Cardiac fibroblast (primary cell): ENCODE measurements around a stretch of chr20.

- RRBS: no CpG with 5 or more reads among the region's 5 CpGs
These were observed 108.3 kb upstream of the NFATC2 start for GRCh38 chr20:51650884-51651185.

DNA sequence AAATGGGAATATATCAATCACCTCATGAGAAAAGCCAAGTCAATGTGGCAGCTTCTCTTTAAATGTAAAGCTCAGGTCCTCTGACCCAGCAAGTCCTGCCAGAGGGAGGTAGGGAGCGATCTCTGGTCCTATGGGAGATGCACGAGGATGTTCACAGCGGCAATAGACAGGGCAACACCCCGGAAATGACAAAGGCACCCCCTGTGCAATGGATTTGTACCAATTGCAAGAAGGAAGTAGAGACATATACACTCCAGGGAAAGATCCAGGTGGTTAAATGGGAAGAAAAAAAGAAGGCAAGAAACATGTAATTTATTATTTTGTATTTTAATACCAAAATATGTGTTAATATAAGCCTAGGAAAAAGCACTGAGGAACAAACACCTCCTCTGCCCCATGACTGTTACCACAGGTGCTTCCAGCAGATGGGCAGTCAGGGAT, 20.9 kb downstream of the ATP9A start:
- RRBS: no CpG with 5 or more reads among the region's 4 CpGs

DNA sequence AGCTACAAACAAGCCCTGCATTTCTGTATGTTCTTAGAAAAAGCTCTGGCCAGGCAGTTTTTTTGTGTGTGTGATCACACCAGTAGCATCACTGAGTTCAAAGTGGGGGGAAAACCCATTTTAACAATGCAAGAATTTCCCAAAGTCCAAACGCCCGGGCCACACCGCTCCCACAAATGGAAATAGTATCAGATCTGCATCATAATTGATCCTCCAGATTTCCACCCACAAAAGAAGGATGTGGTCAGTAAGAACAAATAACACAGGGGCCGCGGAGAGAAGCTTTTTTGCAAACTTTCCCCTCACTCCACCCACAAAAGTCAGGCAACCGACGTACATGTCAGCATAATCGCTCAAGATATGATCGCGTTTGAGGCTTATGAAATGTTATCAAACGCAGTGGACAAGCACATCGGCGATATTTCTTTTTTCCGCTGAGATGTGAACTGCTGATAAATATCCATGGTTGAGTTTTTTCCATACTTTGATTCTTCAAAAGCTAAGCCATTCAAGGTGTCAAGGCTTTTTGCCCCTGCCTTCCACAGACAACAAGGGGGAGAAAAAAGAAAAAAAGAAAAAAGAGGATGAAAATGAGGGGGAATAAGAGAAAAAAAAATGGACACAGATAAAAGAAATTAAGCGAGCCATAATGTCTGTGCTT, 143.6 kb downstream of the ZFP64 start:
- RRBS: no CpG with 5 or more reads among the region's 15 CpGs

DNA sequence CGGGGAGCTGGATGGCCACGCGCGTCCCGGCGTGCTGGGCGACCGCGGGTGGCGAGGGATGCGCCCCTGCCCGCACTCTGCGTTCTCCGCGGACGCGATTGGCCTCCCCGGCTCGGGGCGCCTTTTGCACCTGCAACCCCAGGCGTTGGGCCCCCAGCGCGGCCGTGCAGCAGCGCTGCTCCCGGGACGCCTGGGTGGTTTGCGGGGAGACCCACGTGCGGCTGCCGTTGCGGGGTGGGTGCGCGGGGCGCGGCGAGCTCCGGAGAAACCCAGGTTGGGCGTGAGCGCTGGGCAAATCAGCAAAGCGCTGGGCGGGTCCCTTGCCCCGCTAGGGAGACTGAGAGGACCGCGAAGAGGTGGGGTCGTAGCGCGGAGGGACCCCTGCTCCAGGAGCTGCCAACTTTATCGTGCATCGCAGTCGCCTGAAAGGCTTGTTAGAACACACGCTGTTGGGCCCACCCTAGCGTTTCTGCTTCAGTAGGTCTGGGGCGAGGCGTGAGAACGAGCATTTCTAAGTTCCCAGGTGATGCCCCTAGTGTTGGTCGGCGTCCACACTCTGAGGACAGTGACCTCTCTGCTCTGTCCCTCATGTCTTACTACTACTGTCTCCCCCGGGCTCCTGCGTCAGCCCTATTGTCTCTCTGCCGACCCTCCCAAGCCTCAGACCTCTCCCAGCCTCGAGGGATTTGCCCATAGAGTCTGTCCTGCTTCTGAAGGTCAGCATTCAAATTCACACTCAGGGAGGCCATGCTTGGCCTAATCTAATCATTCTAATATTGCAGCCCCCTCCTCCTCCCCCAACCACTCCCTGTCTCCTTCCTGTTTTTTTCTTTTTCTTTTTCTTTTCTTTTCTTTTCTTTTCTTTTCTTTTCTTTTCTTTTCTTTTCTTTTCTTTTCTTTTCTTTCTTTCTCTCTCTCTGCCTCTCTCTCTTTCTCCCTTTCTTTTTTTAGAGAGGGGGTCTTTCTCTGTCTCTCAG, 624 bp upstream of the ZFP64 start:
- RRBS: 1% methylated on average over 31 of the region's 62 CpGs

DNA sequence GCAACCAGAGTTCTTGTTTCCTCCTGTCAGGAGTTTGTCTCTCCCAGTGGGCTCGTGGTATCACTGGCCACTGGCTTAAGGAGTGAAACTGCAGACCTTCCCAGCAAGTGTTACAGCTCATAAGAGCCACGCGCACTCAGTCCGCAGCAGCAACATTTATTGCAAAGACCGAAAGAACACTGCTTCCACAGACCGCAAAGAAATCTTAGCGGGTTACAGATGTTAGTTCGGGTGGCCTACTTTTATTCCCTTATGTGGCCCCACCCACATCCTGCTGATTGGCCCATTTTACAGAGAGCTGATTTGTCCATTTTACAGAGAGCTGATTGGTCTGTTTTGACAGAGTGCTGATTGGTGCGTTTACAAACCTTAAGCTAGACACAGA, 244.5 kb upstream of the TSHZ2 start:
- RRBS: no CpG with 5 or more reads among the region's 9 CpGs

- RRBS: no CpG with 5 or more reads among the region's 3 CpGs
These were observed 49.0 kb upstream of the TSHZ2 start for GRCh38 chr20:52923168-52923628.

DNA sequence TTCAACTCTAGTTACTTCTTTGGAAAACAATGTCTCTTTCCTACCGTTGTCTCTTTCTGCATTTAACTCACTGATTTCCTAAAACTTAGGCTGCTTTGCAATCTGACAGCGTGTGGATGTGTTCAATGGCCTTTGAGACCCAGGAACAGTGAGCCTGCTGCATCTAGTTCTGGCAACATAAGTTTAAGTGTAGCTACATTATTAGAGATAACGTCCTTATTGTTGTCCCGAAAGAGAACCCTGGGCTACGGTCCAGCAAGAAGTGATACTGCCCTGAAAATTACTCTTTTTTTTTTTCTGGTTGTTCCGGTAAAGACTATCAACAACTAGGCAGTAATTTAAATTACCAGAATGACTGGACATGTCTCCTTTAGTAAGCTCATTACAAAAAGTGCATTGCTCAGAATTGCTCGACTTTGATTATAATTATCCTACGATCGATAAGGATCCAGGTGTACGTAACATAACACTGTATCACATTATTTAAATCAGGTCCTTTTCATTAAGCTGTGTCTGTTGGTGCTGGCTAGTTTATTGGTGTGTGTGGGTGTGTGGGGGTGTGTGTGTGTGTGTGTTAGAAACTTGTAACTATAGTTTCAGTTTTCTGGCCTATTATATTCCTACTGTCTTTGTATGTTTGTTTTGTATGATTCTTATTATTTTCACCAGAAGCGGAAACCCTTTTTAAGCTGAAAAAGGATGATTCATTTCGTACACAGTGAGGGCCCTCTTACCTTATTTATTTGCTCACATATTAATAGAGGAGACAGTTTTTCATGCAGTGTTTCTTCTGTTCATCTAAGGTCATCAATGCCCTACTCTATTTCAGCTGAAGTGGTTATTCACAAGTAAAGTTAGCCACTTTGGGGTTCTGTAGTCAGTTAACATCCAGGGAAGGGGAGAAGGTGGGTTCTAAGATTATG, 3.1 kb downstream of the TSHZ2 start:
- RRBS: no CpG with 5 or more reads among the region's 12 CpGs

GRCh38 chr20:53133692-53134111, 161.5 kb downstream of the TSHZ2 start:
- RRBS: no CpG with 5 or more reads among the region's 4 CpGs

DNA sequence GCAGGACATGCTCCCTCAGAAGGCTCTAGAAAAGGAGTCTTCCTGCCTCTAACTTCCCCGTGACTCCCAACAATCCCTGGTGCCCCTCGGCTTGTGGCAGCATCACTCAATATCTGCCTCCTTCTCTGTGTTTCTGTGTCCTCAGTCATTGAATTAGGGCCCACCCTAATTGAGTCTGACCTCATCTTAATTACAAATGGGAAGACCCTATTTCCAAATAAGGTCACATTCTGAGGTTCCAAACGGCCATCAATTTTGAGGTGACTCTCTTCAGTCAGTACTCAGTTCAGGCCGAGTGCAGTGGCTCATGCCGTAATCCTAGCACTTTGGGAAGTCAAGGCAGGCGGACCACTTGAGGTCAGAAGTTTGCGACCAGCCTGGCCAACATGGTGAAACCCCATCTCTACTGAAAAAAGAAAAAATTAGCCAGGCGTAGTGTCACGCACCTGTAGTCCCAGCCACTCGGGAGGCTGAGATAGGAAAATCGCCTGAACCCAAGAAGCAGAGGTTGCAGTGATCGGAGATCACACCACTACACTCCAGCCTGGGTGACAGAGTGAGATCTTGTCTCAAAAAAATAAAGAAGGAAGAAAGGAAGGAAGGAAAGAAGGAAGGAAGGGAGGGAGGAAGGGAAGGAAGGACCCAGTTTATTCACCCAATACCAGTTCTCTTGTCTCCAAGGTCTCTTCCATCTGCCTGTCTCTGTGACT, 221.6 kb downstream of the ZNF217 start:
- RRBS: no CpG with 5 or more reads among the region's 12 CpGs

- RRBS: no CpG with 5 or more reads among the region's 14 CpGs
These were observed 25.1 kb downstream of the ZNF217 start for GRCh38 chr20:53568147-53569363.

DNA sequence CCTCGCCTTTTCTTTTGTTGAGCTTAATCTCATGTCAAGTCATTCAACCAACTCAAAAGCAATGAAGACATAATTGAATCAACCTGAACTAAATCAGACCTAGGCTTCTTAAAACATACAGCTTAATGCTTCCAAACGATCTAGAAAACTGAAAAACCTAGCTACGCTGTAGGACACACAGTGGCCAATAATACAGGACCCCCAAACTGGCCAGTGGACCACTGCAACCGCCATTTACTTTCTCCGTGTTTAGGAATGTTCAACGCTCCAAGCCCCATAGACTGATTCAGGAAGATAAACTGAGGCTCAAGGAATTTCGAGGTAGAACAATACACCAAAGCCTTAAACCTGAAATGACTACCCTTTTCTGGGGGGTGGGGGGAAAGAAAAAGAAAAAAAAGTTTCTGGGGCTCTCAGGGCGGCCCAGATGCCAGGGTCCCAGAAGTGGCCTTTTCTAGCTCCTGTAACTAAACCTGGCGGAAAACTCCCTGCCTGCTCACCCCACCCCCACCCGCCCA, 1.6 kb downstream of the ZNF217 start:
- RRBS: no CpG with 5 or more reads among the region's 10 CpGs

GRCh38 chr20:53737451-53738312, 144.0 kb upstream of the ZNF217 start:
- RRBS: no CpG with 5 or more reads among the region's 12 CpGs

- RRBS: no CpG with 5 or more reads among the region's 4 CpGs
These were observed 160.9 kb upstream of the ZNF217 start for GRCh38 chr20:53754390-53755007.

GRCh38 chr20:53790846-53791410, 197.3 kb upstream of the ZNF217 start:
- RRBS: no CpG with 5 or more reads among the region's 8 CpGs

DNA sequence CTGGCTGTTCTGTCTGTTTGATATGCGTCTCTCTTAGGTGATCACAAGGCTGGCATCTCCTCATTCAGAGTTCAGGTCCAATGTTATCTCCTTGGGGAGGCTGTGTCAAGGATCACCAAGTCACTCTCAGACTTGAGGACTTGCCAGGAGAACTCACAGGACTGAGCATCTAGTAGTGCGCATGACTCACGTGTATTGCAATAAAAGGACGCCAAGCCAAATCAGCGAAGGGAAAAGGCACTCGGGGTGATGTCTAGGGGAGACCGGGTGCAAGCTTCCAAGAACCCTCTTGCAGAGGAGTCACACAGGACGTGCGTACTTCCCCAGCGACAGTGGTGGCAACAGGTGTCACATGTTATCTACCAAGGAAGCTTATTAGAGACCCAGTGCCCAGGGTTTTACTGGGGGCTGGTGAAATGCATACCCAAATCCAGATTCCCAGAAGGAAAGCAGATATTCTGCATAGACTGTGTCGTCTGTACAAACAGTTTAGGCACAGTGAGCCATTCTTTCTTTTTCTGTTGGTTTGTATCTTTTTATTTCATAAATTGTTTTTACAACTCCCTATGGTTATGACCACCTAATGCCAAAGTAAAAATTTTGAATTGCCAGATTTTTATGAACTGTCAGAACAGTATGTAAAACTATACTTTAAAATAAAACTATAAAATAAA, 234.8 kb downstream of the BCAS1 start:
- RRBS: no CpG with 5 or more reads among the region's 11 CpGs

DNA sequence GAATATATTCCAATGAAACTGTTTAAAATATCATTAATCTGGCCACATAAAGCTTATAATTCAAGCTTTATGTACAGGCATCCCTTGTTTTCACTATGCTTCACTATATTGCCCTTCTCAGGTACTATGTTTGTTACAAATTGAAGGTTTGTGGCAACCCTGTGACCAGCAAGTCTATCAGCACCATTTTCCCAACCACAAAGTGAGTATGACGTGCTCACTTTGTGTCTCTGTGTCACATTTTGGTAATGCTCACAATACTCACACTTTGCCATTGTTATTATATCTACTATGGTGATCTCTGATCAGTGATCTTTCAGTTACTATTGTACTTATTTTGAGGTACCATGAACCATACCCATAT, 228.1 kb downstream of the BCAS1 start:
- RRBS: no CpG with 5 or more reads among the region's 1 CpG

DNA sequence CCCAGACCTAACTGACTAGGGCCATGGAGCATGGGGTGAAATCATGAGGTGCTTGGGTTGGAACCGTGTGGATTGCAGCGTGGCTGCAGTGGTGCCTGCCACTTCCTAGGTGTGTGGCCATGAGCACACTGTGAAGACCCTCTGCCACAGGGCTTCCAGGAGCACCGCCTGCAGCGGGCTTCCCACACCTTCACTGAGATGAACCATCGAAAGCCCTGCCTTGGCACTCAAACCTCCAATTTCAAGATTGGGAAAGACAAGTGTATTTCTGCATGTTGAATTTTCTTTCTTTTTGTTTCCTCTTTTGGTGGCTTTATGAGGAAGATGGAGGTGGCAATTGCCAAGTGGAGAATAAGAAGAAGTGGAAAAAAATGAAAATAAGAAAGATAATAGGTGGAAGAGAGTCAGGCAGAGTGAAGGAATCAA, 160.1 kb downstream of the BCAS1 start:
- RRBS: no CpG with 5 or more reads among the region's 5 CpGs

GRCh38 chr20:53914080-53914530, 156.3 kb downstream of the BCAS1 start:
- RRBS: no CpG with 5 or more reads among the region's 6 CpGs

DNA sequence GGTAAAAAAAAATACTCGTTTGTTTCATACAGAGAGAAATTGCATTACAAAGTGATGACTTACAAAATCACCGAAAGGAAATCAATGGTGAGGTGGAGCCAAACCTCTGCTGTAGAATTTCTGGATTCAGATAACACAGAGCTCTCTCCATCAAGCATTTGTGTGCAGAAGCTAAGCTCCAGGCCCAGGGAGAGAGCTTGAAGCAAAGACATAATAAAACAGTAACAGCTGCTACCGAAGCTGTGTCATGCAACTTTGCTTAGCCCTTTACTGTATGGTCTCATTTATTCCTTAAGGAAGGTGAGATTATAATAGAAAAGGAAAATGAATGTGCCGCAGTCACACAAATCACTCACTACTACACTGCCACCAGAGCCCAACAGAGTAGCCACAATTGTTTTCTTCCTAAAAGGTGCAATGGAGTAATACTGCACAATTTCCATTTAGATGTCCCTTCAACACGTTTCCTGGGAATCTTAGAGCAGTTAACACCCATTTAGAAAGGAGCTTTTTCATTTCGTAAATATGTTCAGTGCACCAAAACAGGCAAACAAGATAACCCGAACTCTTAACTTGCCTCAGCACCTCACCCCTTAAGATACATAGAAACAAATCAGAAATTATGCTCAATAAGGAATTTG, 155.7 kb downstream of the BCAS1 start:
- RRBS: no CpG with 5 or more reads among the region's 7 CpGs

DNA sequence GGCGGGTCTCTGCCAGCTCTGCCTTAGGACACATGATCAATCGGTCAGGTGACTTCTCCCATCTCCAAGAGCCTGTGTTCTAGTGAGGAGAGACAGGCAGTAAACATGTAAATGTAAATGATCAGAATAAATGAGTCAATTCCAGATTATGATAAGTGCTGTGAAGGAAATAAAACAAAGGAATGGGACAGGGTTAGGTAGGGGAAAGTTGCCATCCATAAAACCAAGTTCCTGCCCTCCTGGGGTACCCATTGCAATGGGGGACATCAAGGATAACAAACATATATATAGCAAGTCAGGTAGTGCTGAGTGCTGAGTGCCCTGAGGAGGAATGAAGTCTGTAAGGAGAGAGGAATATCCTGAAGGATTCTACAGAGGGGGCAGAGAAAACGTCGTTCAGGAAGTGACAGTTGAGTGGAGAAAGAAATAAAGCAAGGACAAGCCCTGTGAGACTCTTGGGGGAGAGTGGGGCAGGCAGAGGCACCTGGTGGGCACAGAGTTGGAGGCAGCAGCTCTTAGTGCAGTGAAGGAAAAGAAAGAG, 43.4 kb upstream of the BCAS1 start:
- RRBS: no CpG with 5 or more reads among the region's 4 CpGs